Metastatic Lung Carcinoma in the Adrenal Gland (tissue), 1 donor: ENCODE measurements around a stretch of chr7.

- PRO-cap = no peak
Observed at GRCh38 chr7:104563436-104563977, 235.1 kb downstream of the LHFPL3 start.

DNA sequence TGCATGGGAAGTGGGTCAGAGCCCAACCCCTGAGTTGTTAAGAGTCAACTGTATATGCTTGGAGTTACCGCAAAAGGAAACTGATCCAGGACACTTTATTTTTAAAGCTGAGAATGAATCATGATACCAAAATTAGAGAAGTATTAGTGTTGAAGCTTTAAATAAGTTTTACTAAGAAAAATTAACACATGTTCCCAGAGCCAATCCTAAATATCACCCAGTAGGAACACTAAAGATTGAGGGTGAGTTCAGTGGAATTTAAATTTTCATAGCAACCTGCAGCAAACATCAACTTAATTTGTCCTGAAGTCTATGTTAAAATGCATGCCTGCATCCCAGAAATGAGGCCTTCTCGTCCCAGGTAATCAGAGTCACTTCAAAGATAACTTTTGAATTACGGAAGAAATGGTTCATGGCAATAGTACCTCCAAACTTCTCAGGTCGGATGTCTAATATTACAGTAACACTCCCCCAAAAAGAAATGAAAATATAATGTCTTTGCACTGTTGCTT, 20.3 kb upstream of the KMT2E start:
- PRO-cap = no peak

GRCh38 chr7:105016195-105017103, 2.4 kb downstream of the KMT2E start:
- PRO-cap = no peak

DNA sequence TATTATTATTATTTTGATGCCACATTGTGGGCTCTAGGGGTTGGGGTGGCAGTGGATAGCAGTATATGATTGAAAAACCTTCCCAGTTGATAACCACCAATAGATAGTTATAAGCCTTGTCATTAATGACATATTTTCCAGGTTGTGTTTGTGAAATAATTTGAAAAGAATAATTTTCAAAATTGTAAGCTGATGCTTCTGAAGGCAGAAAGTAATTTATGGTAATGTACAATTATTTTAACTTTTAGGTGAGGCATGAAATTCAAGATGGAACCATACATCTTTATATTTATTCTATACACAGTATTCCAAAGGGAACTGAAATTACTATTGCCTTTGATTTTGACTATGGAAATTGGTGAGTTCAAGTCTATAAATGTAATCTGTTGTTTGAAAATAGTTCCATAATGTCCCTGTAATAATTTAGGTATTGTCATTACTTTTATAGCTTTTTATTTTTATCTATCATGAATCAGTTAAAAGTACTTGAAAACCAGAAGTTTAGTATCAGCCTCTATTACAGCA, 67.5 kb downstream of the KMT2E start:
- PRO-cap = no peak

GRCh38 chr7:105225169-105225657, 163.5 kb downstream of the SRPK2 start:
- PRO-cap = no peak

DNA sequence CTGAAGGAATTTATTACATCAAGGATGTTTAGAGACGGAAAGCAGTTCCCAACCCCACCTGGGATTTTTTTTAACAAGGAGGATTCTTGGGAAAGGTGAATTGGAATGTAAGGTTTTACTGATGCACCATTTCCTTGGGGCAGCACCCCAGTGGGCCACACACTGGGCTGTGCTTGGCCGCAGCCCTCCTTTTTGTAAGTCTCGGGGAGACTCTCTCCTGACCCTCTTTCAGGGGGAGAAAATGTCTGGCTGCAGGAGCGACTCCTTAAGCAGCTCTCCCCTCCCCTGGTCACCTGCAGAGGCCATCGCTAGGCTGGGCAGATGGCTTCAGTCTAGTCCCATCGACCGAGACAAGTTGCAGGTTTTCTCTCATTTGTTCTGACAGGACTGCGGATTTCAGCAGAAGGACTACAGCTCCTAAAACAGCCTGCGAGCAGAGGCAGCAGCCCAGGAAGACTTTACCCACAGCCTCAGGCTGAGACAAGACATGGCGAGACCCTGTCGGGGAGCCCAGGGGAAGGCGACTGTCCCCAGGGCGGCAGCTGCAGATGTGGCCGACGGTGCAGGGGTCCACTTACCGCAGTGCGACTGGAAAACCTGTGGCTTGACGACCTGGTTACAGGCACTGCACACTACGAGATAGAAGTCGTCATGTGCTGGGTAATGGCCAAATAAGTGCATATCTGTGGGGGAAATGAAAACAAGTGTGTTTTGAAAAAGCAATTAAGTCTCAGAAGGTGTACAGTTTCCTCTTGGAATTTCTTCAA, 88.2 kb downstream of the ATXN7L1 start:
- PRO-cap = no peak

- PRO-cap = no peak
Observed at GRCh38 chr7:105807449-105808051, 68.8 kb downstream of the ATXN7L1 start.

DNA sequence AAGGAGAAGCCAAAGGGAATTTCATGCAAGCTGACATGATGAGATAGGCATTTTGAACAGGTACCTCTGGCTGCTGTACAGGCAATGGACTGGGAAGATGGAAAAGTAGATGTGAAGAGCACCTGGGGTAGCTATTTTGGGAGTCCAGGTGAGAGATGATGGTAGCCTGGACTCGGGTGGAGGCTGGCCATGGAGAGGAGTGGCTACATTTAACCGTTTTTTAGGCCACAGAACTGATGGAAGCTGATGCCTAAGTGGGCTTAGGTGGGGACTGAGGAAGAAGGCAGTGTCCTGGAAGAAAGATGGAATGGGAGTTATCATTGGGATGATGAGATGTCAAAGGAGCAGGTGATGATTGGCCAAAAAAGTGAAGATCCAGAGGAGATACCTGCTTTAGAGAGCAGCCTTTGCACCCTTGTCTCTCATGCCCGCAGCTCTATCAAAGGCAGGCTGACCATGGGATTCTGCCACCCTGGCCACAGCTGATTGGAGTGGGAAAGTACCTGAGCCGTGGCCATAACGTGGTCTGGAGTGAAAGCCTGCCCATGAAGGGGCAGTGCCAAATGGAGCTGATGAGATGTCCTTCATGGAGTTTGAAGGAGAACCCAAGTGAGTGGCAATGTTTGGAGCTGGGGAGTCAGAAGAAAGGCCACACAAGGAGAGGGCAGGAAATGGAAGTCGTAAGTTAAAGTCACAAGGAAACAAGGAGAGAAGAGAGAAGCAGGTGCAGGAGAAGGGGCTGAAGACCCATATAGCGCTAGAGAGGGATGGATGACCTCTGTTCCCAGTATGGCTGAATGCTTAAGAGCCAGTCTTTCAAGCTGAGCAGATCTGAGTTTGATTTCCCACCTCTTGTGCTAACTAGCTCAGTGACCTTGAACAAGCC, 18.3 kb upstream of the ATXN7L1 start:
- PRO-cap = no peak

DNA sequence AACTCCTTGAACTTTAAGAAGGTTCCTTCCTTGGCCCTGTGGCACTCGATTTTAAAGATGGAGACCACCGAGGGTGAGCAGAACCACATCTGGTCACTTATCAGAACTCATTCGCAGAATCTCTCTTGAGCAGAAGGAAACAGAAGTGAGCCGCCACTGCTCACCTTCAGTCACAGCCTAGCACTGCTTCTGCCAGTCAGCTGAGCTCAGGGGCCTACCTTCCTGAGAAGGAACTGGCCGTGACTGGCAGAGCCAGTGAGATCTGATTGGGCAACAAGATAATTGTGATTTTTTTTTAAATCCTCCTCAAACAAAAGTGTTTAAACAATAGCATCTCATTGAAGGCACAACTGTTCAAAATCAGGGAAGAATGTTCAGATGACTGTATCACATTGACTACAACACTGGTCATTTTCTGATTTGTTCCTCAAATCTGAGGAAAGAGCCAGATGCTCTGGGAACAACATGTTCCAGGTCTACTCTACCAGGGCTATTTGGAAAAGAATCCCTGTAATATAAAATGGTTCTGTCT, 2.7 kb upstream of the SYPL1 start:
- PRO-cap = no peak

GRCh38 chr7:106178749-106179159, 66.6 kb upstream of the SYPL1 start:
- PRO-cap = no peak

DNA sequence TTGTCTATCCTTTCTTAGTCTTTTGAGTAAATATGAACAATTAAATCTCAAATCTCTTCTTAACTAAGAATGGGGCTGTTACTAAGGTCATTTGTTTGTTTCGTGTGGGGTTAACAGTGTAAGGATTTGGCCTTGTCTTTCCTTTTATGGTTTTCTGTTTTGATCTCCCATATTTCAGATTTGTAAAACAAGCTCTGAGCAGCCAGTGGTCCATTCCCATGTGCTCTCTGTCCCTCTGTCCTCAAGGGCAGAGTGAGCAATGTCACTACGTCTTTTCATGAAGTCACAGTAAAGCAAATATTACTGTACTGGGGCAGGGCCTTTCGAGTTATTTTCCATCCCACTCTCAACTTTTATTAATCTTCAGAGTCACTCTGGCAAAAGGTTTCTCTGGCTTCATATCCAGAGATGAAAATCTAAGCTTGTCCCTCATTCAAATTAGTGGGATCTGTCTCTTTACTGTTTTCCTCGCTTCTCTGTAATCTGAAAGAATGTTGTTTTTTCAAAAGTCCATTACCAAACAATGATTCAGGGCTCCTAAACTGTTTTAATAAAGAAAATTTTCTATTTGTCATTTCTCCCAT, 41.9 kb upstream of the NAMPT start:
- PRO-cap = no peak

DNA sequence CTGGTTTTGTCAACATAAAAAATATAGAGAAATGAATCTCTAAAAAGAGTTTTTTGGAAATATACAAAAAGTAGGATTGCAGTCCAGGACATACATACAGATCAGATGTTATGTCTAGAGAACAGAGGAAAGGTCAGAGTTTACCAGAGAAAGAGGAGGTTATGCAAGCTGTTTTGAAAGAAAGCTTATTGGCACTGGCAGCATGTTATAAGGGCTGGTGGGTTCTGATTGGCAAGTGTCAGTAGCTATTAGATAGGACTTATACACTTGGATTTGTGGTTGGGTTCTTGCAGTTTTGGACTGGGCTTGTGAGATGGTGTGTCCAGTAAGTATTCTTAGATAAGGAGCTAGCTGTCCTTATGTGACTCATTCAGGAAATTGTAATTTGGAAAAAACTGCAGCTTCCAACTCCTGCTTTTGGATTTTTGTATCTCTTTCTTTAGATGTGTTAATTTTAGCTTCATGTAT, 130.6 kb upstream of the NAMPT start:
- PRO-cap = no peak

- PRO-cap = no peak
Observed at GRCh38 chr7:106598648-106599267, 62.2 kb downstream of the CCDC71L start.

DNA sequence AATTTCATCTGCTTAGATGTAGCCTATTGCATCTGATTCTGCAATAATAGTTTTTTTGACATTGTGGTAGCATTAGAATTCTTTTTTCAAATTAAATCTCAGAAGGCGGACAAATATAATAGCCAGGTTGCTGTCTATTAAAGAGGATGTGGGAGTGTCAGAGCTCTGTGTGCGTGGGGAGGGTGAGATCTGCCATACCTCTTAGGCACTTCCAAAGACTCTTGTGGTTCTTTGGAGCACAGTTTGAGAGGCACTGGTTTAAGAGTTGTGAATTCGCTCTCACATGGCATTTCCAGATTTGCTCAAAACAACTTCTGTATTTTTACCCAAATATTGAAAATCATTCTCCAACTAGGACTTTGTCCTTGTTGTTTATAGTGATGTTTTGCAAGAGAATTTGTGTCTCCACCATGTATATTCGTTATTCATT, 14.0 kb downstream of the PIK3CG start:
- PRO-cap = no peak

DNA sequence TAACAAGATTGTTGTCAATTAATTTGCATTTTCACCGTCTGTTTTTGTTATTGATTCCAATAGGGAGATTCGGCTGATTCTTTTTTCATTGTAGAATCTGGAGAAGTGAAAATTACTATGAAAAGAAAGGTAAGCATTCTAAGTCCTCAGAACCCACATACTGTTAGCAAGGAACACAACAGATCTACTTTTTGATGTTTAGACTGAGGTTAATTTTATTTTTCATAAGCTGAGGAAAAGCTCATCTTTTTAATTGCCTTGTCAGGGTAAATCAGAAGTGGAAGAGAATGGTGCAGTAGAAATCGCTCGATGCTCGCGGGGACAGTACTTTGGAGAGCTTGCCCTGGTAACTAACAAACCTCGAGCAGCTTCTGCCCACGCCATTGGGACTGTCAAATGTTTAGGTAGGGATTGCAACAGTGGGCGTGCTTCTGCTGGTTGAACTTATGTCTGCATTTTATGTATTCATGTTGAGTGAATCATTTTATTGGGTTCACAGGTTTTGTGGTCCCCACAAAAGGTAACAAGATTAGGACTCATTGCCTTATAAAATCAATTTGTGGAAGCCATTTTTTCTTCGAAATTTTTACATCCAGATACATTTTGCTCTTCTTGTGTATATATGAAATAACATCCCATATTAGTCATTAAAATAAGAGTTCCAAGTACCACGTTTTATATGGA, 11.7 kb upstream of the HBP1 start:
- PRO-cap = no peak

DNA sequence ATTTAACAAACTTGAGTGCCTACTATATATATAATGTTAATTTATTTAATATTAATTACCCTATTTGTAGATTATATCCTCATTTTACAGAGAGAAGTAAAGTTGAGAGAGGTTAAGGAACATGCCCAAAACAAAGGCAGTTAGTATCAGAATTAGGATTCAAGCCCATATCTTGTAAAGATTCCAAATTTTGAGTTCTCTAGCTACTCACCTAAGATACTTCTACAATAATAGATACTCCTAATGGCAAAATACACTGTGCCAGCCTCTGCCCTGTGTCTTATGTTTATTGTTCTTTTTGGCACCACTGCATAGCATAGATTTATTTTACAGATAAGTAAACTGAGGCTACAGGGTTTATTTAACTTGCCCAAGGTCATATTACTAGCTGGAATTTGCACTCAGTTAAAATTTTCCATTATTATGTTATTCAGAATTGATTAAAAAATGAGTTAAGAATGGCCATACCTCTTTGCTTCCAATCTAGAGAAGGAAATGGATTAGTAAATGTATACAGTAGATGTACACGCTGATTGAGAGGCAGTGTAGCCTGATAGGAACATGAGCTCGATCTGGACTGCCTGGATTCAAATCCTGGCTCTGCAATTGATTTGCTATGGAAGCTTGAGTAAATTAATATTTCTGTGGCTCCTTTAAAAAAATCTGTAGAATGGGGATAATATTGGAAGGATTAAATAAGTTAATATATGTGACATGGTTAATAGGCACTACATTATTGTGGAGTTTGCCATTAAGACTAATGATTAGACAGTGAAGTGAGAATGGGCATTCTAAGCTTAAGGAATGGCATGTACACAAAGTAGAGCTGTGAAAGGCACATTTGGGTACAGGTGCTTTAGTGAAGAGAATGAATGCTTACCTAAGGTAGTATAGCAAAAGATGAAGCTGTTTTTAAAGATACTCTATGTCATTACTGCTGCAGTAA, 24.7 kb downstream of the HBP1 start:
- PRO-cap = no peak

DNA sequence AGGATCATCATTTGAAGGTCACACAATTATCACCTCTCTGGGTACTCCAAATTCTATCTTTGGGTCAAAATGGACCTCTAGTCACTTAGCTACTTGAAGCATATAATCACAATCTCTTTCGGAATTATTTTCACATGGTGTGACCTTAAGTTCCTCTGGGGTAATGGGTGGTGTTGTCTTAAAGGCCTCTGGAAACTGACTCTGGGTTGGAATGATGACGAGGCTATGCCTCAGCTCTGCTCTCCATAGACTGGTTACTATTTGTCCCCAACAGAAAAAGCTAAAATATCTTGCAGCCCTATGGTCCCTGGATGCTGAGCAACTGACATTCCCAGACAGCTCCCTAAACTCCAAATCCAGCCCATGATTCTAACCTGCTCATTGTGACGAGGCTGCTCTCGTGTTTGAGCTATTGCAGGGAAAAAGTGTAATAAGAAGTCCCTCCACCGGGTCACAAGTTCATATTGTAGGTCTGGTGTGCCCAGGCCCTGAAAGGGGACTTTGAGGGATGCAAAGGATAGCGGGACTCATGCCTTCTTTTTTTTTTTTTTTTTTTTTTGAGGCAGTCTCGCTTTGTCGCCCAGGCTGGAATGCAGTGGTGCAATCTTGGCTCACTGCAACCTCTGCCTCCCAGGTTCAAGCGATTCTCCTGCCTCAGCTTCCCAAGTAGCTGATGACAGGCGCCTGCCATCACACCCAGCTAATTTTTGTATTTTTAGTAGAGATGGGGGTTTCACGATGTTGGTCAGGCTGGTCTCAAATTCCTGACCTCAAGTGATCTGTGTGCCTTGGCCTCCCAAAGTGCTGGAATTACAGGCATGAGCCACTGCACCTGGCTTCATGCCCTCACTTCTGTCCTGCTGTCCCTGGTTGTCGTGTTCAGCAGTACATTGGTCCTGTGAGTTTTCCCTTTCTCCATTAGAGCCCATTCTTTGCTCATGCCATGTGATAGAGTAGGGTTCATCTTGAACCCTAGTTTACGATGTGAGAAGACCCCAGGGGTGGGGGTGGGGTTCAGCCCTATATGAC, 51.8 kb downstream of the HBP1 start:
- PRO-cap = no peak

DNA sequence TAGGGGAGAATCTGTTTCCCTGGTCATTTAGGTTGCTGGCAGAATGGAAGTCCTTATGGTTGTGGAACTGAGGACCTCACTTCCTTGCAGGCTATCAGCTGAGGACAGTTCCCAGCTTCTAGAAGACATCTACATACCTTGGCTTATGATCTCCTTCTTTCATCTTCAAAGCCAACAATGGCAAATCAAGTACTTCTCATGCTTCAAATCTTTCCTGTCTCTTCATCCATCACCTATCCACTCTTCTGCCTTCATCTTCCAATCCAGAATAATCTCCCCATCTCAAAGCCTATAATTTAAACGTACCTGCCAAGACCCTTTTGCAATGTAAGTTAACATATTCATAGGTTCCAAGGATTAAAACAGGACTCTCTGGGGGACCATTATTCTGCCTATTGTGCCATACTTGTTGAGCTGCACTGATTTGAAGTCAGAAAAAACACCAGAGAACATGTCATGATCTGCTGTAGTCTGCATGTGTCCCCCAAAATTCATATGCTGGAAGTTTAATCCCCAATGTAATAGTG, 22.7 kb downstream of the GPR22 start:
- PRO-cap = no peak

DNA sequence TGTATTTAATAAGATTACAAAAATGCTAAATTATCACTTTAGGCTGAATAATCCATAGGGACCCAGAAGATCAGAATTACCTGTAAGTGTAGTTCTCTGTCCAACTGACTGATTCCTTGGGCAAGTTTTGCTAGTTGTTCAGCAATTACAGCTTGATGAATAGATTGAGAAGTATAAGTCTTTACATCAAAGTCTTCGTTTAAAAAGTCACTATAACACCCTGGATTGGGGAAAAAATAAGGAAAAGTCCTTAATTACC, 5.9 kb downstream of the COG5 start:
- PRO-cap = no peak

DNA sequence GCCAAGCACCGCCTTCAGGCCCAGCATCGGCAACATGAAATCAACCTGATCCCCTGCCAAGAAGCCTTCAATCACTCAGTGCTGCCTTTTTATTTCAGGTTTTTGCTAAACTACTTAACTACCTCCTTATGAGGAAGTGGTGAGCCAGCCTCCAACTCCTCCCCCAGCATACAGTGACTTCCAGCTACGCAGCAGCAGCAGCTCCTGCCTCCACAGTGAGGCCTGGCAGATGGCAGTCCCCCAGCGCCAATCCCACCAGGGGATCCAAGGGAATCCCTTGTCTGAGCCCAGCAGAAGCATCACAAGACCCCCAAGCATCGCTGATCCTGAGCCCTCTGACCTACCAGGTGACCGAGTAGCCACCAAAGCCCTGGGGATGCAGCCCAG, 31.9 kb upstream of the SLC26A4 start:
- PRO-cap = no peak